Smooth muscle cell (in vitro differentiated cells): ENCODE results near the genes CXXC4, SEC24B, CASP6, RRH and EGF.

DNA sequence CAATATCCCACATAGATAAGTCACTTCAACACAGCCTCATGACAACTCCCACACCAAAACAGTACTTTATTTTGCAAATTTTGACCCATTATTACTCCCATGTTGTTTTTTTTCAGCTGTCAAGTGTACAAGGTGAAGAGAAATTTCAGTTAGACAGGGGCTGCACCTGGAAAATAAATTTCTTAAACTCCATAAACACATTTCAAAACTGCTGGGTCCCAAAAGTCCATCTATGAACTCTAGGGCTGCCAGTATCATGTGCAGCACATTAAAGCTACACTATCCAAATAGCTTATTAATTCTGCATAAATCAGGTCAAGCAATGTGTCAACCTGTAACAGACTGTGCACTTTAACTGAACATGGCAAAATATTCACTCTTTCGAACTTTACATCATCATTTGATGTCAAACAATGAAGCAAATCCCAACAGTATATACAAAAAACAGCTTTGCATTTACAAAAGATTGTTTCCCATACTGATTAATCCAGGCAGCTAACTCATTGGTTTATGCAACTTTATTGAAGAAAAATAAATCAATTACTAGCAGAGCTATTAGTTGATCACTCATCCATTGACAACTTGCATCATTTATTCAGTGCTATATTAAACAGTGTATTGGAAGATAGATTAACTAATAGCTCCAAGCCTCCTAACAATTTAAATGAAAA is 31.1 kb downstream of the UBE2D3 start:
- RAMPAGE, long total RNA, result no peak

- RAMPAGE, long total RNA, result no peak
These were observed 1.6 kb downstream of the UBE2D3 start for GRCh38 chr4:102825464-102826458.

- RAMPAGE, long total RNA, result no peak
These were observed 648 bp downstream of the SLC9B1 start for GRCh38 chr4:103018760-103019354.

GRCh38 chr4:103151102-103151493 is 47.0 kb downstream of the CENPE start:
- RAMPAGE, long total RNA, result no peak

- RAMPAGE, long total RNA, result no peak
These were observed at the start of gene CXXC4 for GRCh38 chr4:104494663-104495913. TSS of gene CXXC4 (minus strand) at chr4:104494894.

DNA sequence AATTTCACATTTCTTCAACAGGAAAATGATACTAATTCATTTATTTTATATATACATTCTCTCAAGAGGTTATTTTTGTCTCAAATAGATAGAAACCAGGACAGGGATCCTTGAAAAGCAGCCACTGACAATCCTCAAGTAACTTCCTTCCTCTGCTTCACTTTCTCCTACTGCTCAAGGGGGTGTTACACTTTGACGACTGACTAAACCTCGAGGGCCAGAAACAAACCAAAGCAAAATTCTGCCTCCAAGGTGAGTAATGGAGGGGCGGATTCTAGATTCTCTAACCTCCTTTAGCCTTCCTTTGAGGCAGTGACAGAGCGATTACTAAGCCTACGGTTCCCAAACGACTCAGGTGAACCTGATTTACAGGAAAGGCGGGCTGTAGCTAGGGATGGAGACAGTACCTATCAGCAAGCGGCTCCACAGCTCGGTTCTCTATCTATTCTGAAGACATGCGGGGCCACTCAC is 589 bp downstream of the TBCK start:
- RAMPAGE, long total RNA, result no peak

GRCh38 chr4:108034618-108034990 is 44.9 kb downstream of the HADH start:
- RAMPAGE, long total RNA, result no peak

DNA sequence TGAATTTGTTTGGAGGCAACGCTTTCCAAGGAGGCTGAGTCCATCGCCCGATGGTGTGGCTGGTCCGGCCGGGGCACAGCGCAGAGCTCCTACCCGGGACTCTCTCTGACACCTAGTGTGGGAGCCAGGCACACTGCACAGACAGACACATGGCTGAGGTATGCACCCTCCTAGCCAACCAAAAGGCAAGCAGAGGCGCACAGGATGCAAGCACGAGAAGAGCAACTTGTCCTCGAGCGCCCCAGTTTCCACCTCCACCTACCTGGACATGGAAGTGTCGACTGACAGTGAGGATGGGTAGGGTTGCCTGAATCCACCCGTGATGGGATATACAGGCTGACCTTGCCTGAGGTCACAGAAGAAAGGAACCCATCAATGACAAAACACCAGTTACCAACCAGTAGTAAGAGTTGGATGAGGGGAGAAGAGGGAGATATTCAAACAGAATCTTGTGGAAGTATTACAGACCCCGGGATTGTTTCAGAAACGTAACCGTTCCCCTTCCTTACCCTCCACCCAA is 87.3 kb downstream of the LEF1 start:
- RAMPAGE, long total RNA, result no peak

DNA sequence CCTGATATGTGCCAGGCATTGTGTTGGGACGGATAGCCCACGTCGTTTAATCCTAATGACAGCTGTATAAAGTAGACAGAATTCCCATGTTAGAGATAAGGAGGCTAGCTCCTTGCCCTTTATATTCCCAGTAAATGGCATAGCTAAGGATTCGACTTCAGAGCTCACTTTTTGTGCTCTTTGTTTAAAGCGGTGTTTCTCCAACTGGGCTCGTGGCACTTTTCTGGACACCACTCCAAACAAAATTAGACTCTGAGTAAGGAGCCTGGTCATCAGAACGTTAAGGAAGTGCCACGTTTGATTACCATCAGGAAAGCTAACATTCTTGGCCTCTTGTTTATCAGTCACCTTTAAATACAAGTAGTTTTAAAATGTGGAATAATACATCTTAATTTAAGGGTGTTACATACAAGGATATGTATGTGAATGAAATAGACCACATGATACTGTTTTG is 1.1 kb downstream of the RPL34 start:
- RAMPAGE, long total RNA, result no peak

DNA sequence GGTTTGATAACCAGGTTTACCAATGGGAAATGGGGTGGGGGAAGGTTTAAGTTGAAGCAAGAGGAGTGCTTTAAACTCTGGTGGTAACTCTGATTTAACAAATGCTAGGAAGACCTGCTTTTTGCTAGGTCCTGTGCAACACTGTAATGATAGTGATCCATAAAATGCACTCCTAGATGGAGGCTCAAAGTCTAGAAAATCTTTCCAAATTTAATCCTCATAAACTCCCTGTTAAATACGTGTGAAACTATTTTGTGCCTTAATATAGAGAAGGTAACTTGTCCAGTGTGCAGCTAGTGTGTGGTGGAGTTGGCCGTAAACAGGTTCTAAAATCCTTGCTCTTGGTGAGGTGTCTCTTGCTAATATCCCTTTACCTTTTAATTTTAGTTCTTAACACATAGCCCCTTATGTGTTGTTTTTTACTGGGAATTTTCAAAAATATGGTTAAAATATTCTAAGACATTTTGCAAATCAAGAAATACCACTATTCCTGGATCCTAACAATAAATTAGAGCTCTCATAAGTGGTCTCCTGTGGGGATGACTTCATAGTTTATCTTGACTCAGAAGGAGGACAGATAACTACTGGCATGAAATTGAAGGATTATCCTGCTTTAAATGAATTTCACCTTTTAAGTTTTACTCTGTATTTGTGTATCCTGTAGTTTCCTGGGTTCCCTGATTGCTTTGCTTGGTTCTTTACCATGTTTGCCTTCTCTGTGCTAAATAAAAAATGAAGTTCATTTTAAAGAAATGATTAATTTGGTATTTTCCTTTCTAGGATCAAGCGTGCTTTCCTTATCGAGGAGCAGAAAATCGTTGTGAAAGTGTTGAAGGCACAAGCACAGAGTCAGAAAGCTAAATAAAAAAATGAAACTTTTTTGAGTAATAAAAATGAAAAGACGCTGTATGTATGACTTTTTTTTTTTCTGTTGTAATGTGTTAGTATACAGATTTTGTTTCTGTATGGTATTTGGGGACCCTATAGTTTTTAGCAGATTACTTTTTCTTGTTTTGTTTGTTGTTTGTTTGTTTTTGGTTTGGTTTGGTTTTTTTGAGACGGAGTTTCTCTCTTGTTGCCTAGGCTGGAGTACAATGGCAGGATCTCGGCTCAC is 4.3 kb downstream of the RPL34 start:
- RAMPAGE, long total RNA, result no peak

GRCh38 chr4:108878014-108878281 is 115.1 kb upstream of the ETNPPL start:
- RAMPAGE, long total RNA, result no peak

- RAMPAGE, long total RNA, result start-site peak on the minus strand at chr4:109433757-109433791, 24 and 11 reads in 2 replicates
These were observed at the start of gene SEC24B for GRCh38 chr4:109433167-109434177. TSS of gene SEC24B (plus strand) at chr4:109433815.

GRCh38 chr4:109576099-109576394 is 16.0 kb downstream of the MCUB start:
- RAMPAGE, long total RNA, result no peak

- RAMPAGE, long total RNA, result no peak
These were observed at the start of gene CASP6 for GRCh38 chr4:109702740-109703776. TSS of gene CASP6 (minus strand) at chr4:109703445.

DNA sequence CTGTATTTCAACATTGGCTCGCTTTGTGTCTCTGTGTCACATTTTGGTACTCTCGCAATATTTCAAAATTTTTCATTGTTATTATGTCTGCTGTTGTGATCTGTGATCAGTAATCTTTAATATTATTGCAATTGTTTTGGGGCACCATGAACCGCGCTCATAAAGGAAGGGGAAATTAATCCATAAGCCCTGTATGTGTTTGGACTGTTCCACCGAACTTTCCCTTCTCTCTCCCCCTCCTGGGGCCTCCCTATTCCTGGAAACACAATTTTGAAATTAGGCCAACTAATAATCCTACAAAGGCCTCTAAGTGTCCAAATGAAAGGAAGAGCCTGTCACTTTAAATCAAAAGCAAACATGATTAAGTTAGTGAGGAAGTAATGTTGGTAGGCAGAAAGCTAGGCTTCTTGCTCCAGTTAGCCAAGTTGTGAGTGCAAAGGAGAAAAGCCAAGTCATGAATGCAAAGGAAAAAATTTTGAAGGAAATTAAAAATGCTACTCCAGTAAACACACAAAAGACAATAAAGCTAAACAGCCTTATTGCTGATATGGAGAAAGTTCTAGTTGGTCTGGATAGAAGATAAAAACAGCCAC is 722 bp upstream of the CASP6 start:
- RAMPAGE, long total RNA, result no peak

- RAMPAGE, long total RNA, result no peak
These were observed 1.4 kb downstream of the GAR1 start for GRCh38 chr4:109816768-109817578.

DNA sequence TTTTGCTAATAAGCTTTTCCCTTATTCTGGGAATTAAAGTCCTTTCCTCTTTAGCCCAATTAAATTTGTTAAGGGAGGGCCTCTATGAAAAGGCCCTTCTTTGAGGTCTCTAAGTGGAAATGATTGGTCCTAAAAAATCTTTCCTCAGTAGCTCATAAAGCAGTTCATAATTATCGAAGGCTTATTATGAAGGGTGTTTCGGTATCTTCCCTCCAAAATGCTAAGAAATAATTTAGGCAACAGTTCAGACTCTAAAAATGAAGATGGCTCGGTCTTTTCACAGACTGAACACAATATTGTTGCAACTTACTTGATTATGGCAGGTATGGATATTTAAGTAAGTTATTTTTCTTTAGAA is at the start of gene RRH:
Gene RRH, plus strand, starts transcription at position 162 of the 358 bp plus-strand sequence.
- RAMPAGE, long total RNA, result no peak

DNA sequence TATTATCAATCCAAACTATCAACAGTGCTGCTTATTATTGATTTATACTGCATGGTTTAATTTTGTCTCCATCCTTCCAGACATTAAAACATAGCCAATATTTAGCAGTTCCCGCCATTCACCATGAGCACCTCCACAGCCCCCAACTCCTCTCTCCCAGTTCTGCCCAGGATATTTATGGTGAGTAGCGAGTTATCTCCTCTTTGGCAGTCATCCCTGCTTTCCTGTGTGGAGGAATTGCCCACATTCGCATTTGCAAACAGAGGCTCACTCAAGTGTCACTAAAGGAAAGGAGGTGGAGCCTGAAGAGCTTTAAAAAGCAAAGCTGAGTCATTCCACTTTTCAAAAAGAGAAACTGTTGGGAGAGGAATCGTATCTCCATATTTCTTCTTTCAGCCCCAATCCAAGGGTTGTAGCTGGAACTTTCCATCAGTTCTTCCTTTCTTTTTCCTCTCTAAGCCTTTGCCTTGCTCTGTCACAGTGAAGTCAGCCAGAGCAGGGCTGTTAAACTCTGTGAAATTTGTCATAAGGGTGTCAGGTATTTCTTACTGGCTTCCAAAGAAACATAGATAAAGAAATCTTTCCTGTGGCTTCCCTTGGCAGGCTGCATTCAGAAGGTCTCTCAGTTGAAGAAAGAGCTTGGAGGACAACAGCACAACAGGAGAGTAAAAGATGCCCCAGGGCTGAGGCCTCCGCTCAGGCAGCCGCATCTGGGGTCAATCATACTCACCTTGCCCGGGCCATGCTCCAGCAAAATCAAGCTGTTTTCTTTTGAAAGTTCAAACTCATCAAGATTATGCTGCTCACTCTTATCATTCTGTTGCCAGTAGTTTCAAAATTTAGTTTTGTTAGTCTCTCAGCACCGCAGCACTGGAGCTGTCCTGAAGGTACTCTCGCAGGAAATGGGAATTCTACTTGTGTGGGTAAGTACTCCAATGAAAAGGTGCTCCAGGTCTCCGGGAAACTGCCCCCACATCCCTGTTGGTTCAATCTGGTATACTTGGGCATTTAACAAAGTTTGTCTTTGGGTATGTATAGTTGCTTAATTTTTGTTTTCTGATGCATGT is at the start of gene EGF:
Gene EGF, plus strand, starts transcription at position 344 of the 1,067 bp plus-strand sequence.
- RAMPAGE, long total RNA, result no peak

DNA sequence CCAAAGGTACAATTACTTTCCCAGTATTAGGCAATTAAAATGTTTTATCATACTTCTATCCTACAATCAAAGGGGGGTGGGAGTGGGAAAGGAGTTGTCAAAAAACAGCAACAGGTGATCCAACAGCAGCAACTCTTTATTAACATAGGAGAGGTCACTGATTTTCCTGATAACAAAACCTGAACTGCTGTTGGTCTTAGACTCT is 132.5 kb downstream of the ELOVL6 start:
- RAMPAGE, long total RNA, result no peak

DNA sequence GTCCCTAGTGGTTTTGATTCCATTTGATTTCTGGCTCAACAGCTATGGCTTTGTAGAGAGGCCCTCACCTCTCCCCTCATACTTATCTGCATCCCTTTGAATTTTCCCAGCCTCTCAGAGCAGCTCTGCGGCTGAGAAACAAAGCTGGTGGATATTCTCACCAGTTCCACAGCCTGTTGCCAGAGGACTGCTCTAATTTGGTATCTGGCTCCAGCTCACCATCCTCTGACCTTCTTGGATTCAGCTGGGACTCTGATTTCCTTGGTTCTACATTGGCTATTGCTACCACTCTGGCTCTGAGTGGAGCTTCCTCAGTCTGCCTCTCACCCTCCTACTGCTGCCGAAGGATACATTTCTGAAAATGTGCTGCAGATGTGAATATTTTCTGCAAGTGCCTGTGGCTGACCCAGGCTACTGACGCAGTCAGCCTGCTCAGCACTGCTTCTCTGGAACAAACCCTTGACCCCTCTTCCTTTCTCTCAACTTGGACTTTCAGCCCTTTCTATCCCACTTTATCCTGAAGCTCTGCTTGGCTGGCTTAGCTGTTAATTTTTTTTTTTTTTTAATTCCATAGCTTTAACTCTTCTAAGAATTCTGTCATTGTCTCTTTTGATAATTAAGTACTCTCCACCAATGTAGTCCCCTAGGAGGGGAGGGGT is 110.9 kb upstream of the ENPEP start:
- RAMPAGE, long total RNA, result no peak